A172 (cell line): ENCODE measurements around a stretch of chr1.

DNA sequence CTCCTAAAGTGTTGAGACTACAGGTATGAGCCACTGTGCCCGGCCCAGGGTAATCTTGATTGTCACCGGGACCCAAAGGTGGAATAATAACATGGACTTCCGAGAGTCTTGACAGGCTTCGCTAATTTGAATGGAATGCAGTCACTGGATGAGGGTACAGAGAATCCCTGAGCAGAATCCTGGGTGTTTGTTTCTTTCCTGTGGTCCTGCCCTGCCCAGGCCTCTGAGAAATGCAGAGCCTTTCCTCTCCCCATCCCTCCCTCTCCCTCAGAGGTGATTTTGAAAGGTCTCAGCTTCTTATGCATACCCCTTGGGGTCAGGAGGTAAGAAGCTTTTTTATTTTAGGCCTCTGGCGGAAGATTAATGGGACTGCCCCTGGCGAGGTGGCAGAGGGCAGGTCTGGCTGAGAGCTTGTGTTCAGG, 116.7 kb upstream of the SLC45A1 start:
- RAMPAGE, long total RNA, result no peak

GRCh38 chr1:8274385-8274843, 43.5 kb upstream of the SLC45A1 start:
- RAMPAGE, long total RNA, result no peak

DNA sequence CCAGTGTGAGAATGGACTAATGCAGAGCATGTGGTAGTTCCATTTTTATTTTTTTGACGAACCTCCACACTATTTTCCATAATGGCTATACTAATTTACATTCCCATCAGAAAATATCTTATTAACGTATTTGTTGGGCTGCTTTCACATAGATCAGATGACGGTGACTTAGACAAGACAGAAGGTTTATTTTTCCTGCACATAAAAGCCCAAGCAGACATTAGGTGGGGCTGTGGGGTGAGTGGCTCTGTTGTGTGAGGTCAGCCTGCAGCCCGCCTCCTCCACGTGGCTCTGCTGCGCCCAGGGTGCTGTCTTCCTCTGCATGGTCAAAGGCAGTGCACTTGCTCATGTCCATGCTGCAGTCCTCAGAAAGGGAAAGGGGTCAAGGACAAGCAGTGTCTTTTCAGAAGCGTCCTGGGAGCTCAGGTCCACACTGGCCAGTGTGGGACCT, 36.2 kb upstream of the SLC45A1 start:
- RAMPAGE, long total RNA, result no peak

- RAMPAGE, long total RNA, result no peak
Observed at GRCh38 chr1:8283032-8283591, 34.8 kb upstream of the SLC45A1 start.

DNA sequence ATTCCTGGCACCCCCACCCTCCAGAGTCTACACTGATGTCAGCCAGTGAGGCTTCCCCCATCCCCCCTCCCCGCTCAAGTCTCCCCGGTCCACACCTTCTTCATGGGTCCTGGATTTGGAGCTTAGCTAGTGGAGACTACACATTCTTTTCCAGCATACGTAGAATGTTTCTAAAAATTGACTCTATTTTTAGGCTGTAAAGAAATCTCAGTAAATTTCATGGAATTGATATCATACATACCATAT, 24.7 kb upstream of the SLC45A1 start:
- RAMPAGE, long total RNA, result no peak

- RAMPAGE, long total RNA, result no peak
Observed at GRCh38 chr1:8363790-8364283, 45.9 kb downstream of the SLC45A1 start.

- RAMPAGE, long total RNA, result no peak
Observed at GRCh38 chr1:8392238-8393132, 74.6 kb downstream of the SLC45A1 start.

GRCh38 chr1:8423264-8424062, 105.5 kb downstream of the SLC45A1 start:
- RAMPAGE, long total RNA, result no peak

- RAMPAGE, long total RNA, result no peak
Observed at GRCh38 chr1:8525598-8526455, 207.9 kb downstream of the SLC45A1 start.

- RAMPAGE, long total RNA, result no peak
Observed at GRCh38 chr1:8652429-8653118, 164.9 kb downstream of the RERE start.

- RAMPAGE, long total RNA, result no peak
Observed at GRCh38 chr1:8660117-8660847, 157.2 kb downstream of the RERE start.

DNA sequence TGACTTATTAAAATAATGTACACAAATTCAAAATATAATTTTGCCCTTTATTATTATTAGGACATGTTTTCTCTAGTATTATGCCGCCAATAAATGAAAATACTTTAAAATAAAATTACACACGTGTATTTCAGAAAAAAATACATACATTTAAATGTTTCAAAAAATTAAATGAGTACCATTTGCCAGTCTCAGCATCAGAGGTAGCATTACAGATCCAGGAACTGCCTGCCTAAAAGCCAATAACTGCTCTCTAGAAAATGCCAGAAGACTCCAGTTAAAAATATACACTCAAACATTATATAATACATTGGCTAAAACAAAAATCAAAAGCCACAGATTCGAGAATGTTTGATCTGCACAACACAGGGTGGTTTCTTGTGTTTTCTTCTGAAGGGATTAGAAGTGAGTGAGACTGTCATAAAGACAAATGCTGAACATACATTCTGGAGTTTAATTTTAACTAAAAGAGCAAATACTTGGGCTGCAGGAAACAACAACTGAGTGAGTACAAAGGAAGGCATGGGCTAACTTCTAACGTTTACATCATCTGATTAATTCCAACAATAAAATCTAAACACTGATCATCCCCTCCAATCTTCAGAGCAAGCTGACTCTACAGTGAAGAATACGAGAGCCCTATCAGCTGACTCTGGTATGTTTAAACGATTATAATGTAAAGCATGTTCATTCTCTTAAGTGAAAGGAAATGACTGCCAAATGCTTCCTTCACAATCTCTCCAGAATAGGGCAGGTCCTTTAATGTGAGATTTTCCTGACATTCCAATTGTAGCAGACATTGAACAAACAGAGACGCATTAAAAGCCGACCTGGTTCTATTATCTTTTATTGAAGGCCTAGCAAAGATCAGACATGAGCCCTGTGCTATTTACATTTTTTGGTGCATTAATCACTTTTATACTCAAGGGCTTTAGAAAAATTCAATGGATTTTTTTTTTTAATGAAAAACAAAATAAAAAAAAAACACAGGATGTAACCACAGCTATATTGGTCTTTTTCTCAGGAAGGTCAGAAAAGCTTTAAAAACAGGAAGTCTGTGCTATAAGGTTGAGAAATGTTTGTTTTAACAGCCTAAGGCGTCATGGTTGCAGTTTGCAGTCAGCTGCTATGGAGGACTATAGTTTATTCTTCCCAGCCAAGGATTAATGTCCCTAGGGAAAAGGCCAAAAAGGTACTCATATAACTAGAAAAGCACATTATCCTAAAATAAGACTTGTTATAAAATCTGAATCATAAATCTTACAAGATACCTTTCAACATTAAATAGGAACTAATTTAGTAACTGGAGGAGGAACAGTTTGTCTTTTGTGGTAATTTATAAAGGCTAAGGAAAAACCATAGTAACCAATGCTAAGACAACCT, 105.1 kb downstream of the RERE start:
- RAMPAGE, long total RNA, result no peak

DNA sequence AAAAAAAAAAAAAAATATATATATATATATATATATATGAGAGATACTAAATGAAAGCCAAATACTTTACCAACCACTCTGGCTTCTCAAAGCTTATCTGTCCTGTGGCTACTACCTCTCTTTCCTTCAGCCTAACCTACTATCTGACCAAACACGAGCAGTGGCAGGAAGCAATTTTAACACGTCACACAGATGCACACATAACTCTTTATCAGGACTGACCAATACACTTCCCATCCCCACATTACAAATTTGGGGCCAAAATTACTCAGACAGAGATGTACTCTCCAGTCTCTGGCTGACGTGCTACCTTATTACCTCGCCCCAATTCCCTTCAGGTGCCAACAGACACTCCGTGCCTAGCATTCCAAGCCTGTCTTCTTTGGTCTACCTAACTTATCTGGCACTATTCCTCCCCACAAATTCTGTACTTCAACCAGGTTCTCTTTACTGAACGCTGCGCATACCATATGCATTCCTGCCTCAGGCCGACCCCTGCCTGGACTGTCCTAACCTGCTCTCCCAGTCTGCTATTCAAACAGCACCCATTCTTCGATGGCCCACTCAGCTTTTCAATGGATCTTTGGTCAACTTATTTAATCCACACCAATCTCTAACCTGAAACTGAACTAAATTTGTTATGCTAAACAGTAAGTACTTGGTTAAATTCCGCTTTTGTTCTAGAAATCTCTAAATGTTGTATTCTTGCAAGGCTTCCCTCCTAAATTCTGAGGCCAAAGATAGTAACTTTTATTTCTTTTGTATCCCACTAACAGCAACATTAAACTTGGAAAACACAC, 28.0 kb downstream of the RERE start:
- RAMPAGE, long total RNA, result no peak

DNA sequence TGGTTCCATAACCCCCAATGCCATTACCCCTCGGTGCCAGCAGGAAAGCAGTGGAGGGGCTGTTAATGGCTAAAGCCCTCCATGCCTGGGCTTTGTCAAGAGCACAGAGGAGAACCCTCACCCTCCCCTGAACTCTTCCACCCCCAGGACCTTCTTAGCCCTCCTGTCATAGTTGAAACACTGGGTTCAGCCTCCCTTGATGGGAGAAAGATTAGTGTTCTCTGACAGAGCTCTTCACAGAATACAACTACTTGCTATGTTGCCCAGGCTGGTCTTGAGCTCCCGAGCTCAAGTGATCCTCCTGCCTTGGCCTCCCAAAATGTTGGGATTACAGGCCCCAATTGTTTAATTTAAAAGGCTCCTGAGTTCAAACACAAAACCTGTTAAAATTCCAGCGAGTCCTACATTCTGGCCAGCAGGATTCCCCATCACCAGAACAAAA, 15.1 kb downstream of the ENO1 start:
- RAMPAGE, long total RNA, result no peak

DNA sequence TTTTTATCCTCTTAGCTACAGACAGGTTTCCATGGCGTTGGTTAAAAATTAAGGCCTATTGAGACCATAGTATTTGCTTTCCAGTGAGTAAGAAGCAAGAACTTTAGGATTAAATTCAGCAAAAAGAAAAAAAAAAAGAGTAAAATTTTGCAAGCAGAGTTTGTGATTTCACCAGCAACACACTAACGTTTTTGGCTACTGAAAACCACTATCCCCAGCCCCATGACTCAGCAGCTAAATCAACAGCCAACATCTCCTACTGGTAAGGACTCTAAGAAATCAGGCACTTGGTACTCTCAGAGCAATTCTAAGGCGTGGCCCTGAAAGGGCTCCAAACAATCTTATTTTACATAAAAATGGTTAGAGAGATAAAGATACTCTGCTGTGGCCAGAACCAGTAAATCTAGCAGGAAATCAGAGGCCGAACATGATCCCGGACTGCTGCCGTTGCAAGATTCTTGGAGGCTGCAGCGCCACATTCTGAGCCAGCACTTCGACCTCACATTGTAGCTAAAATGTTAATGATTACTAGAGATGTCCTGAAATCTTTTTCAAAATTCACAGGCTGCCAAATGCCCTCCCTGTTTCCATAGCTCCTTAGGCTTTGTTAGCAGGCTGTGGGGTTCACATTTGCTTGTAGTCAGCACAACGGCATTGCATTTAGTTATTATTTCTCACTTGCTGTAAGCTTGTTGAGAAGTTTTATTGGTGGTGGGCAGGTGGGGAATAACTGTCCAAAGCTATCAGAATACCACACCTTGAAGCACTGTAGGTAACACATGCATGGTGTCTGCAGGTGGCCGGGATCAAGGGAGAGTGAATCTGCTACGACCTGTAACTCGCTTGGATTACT, 1.7 kb upstream of the ENO1 start:
- RAMPAGE, long total RNA, result no peak

DNA sequence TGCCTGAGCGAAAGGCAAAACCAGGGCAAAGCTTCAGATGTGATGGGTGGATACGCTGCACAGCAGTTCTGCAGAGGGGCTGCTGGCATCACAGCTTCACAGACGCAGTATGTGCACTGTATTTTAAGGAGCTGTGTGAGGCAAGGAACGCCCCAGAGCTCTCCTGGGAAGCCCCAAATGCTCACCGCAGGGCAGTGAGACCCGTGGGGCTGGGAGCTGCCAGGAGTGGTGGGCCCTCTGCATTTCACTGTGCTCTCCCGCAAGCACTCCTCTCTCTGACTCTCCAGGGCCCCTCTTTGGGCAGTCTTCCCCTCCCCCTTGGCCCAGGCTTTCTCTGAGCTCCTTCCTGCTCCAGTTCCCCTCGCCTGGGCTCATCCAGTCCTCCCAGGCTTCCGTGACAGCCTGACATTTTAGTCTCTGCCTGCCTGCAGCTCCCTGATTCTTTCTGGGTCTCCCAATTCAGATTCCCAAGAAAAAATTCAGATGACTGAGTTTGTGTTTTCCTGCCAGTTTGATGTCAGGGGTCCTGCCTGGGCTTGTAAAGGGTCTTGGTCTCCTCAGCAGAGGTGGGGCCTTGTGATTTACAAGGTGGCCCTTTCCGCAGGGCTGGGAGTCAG, 2.2 kb upstream of the CA6 start:
- RAMPAGE, long total RNA, result no peak

DNA sequence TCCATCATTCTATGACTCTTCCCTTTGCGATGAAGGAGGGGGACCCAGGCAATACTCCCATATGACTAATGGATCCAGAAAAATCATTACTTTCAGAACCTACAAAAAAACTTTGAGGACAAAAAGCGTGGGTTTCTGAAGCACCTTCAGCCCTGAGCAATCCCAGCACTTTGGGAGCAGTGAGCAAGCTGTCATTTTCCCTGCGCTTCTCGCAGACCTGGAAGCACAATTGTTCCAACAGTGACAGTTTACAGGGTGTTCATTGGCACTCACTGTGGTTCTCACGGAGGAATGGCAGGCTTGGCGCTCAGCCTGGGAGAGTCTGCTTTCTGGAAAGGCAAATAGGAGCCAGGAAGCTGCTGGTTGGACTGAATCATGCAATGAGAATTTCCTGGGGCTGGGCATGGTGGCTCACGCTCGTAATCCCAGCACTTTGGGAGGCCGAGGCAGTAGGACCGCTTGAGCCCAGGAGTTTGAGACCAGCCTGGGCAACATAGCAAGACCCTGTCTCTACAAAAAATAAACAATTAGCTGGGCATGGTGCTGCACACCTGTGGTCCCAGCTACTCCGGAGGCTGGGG, 40.1 kb downstream of the SLC2A7 start:
- RAMPAGE, long total RNA, result no peak

- RAMPAGE, long total RNA, result no peak
Observed at GRCh38 chr1:9031462-9032232, 5.4 kb upstream of the SLC2A7 start.

- RAMPAGE, long total RNA, result no peak
Observed at GRCh38 chr1:9151400-9152009, 22.6 kb upstream of the GPR157 start.

DNA sequence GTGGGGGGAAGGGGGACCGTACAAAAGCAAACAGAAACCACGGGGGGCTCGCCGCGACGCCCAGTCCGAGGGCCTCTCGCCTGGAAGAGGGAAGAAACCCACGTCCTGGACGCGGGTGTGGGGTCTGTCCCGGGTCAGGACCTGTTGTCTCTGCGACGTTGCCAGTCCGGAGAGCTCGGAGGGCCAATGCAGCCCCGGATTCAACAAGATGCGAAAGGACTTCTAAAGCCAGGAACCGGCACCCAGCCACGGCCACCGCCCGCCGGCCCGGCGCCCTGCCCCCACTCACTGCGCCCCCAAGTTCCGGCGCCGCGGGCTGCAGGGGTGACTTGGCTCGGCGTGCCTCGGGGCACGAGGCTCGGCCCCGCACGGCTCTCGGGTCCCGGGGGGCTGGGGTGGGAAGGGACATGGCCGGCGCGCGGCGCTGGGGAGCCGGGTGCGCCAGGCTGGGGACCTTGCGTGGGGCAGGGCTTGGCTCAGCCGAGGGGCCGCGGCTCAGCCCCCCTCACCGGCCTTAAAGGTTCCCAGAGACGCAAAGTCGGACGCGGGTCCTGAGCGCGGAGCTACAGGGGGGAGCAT, 51.8 kb upstream of the H6PD start:
- RAMPAGE, long total RNA, result no peak